ENCODE data around the gene DLL1.

- PRO-cap: no peak
CAGE:
- cytosol, long polyA minus RNA: no peak
- cytosol, long polyA plus RNA: no peak
- long polyA plus RNA: no peak
- nucleus, long polyA minus RNA: no peak
- nucleus, long polyA plus RNA: no peak
These were observed 161.1 kb downstream of the DLL1 start for GRCh38 chr6:170129801-170130247.

DNA sequence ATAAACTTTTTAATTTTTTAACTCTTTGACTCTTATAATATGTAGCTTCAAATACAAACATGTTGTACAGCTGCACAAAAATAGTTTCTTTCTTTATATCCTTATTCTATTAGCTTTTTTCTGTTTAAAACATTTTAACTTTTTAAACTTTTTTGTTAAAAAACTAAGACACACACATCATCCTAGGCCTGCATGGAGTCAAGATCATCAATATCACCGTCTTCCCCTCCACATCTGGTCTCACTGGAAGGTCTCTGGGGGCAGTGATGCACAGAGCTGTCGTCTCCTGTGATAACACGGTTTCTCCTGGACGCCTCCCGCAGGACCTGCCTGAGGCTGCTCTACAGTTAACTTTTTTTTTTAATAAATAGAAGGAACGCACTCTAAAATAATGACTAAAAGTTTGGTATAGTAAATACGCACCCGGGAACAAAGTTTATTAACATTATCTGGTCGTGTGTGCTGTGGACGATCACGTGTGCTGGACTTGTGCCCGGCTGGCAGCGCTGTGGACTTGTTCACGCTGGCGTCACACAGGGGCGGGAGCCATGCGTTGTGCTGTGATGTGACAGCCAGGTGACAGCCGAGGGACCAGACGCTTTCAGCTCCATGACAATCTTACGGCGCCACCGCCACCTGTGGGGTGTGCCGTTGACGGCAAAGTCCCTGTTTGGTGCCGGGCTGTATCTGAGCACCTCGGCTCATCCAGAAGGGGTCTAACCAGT, 25.5 kb downstream of the DLL1 start:
- PRO-cap: no peak
CAGE:
- cytosol, long polyA minus RNA: no peak
- cytosol, long polyA plus RNA: no peak
- long polyA plus RNA: no peak
- nucleus, long polyA minus RNA: no peak
- nucleus, long polyA plus RNA: no peak

DNA sequence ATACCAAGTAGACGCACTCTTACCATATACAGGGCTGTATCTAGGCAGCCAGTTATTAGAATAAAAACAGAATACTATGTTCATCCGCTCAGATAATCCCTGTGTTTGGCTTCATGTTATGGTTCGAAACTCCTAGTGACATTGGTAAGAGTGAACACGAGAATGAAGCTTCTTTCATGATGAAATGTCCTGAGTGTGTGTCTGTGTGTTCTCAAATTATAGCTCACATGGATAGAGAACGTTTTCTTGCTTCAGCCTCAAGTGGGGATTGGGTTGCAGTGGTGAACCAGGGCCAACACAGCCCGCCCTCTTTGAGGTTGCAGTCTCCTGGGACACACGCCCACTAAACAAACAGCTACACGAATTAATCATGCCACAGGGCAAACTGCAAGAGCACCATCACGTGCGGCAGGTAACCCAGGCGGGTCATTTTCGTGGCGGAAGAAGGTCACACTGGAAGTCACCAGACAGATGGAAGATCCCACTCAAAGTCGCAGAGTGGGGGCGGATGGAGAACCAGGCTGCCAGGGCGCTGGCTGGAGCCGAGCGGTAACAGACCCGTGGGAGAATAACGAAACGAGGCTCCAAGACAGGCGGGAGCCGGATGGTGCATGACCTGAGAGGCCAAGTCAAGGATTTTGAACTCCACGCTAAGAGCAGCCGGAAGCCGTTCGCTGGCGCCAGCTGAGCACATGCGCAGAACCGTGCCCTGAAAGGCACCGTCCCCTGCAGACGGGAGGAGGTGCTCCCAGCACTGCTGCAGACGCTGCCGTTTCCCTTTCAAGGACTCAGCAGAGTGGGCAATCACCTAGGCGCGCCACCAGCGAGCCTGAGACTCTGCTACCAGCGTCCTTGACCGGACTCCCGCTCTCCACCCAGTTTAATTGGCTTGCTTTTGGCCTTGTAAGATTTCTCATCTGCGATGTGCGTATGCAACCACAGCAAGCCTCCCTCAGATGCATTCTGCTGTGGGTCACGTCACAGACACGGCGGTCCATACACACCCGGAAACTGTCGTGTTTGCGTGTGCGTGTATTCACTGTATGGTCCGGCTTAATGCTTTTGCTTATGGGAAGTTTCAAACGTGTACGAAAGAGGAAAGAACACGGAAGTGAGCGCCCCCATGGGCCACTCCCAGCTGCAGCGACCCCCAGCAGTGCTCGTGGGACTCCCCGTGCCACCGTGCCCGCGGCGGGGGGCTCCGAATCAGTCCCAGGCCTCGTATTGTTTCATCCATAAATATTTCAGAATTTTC, 10.7 kb downstream of the DLL1 start:
- PRO-cap: no peak
CAGE:
- cytosol, long polyA minus RNA: no peak
- cytosol, long polyA plus RNA: no peak
- long polyA plus RNA: no peak
- nucleus, long polyA minus RNA: no peak
- nucleus, long polyA plus RNA: no peak

GRCh38 chr6:170283072-170283999, 7.5 kb downstream of the DLL1 start:
- PRO-cap: no peak
CAGE:
- cytosol, long polyA minus RNA: no peak
- cytosol, long polyA plus RNA: no peak
- long polyA plus RNA: no peak
- nucleus, long polyA minus RNA: no peak
- nucleus, long polyA plus RNA: no peak

DNA sequence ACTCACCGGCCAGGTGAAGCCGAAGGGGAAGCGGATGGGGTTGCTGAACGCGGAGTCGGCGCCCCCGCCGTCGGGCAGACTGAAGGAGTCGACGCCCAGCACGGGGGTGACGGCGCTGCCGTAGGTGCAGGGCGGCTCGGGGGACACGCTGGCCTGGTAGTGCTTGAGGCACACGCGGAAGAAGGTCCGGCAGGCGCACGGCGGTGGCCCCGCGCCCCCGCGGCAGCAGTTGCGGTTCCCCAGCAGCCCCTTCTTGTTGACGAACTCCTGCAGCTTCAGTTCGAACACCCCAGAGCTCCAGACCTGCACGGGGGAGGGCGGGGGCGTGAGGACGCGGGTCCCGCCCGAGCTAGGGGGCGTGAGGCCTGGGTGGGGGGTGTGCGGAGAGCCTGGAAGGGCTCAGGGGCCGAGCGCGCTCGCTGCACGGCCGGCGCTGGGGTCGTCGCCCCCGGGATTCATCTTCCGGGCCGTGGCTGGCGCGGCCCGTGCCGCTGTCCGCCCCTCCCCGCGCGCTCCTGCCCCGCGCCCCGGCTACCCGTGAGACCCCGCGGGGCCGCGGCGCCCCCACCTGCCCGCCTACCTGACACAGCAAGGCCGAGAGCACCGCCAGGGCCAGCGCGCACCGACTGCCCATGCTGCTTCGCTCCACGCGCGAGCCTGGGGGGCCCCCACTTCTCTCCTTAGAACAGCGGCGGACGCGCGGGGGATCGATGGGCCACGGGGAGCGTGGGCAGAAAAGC, 1.2 kb downstream of the DLL1 start:
- PRO-cap: unidirectional peak, minus-strand start at position 457 of the sequence
CAGE:
- cytosol, long polyA minus RNA: no peak
- cytosol, long polyA plus RNA: no peak
- long polyA plus RNA: no peak
- nucleus, long polyA minus RNA: no peak
- nucleus, long polyA plus RNA: no peak

DNA sequence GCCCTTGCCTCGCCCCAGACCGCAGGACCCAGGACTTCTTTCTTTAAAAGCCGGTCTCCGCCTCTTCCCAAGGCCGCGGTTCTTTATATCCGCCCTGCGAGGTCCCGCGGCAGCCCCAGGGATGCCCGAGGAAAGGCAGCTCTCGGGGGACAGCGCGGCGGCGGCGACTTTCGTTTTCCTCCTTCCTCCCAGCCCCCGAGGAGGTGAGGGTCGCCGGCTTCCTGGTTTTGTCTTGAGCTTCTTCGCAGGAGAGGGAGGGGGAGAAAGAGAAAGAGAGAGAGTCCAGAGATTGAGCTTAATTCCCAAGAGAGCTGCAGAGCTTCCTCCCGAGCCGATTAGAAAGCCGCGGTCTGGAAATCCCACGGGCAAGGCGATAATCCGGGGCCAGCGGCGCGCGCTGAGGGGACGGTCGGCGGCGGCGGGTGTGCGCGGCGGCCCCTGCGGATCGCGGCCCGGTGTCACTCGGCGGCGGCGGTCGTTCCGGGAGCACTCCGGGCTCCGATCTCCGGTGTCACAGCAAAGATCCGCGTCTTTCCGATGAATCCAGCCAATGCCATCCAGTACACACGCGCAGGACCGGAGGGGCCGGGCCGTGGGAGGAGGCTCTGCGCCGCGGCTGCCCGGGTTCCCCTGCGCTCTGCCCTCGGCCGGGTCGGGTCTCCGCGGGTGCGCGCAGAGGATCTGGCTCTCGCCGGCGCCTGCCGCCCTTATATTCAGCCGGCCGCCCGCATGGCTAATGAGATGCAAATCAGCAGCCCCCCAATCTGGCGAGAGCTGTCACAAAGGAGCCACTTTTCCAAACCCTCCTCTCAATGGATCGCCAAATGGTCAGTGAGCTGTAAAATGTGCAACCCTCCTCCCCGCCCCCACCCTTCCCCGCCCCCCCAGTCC, at the start of gene DLL1:
Gene DLL1, minus strand, starts transcription at position 833 of the 891 bp plus-strand sequence.
- PRO-cap: unidirectional peak, minus-strand start at position 683 of the sequence
CAGE:
- cytosol, long polyA minus RNA: no peak
- cytosol, long polyA plus RNA: no peak
- long polyA plus RNA: no peak
- nucleus, long polyA minus RNA: no peak
- nucleus, long polyA plus RNA: no peak

DNA sequence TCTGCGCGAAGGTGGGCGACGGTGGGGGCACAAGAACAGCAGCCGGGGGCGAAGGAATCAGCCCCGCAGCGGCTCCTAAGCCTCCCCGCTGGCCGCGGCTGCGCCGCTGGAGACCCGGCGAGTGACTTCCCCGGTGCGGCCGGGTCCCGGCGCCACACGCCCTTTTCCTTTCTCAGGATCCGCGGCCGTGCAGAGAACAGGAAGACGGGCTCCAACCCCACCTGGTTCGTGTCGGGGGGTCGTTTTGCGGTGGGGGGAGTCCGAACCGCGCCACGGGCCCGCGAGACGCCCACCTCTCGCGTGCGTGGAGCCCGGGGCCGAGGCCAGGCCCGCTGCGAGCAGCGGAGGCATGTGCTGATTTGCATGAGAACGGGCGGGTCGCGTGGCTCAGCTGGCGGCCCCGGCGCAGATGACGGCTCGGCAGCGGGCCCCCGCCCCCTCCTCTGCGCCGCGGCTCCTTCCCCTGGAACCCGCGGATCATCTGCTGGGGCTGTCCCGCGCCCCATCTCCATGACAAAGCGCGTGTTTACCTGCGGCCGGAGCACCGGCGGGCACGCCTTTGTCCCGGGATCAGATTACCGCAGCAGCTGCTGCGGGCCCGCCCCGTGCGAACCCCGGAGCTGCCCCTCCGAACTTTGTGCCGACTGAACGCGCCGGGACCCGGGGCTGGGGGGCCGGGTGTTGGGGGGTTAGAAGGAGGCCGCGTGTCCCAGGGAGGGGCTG, 4.8 kb upstream of the DLL1 start:
- PRO-cap: no peak
CAGE:
- cytosol, long polyA minus RNA: no peak
- cytosol, long polyA plus RNA: no peak
- long polyA plus RNA: no peak
- nucleus, long polyA minus RNA: no peak
- nucleus, long polyA plus RNA: no peak

- PRO-cap: no peak
CAGE:
- cytosol, long polyA minus RNA: no peak
- cytosol, long polyA plus RNA: no peak
- long polyA plus RNA: no peak
- nucleus, long polyA minus RNA: no peak
- nucleus, long polyA plus RNA: no peak
These were observed 11.0 kb downstream of the FAM120B start for GRCh38 chr6:170317388-170318105.

DNA sequence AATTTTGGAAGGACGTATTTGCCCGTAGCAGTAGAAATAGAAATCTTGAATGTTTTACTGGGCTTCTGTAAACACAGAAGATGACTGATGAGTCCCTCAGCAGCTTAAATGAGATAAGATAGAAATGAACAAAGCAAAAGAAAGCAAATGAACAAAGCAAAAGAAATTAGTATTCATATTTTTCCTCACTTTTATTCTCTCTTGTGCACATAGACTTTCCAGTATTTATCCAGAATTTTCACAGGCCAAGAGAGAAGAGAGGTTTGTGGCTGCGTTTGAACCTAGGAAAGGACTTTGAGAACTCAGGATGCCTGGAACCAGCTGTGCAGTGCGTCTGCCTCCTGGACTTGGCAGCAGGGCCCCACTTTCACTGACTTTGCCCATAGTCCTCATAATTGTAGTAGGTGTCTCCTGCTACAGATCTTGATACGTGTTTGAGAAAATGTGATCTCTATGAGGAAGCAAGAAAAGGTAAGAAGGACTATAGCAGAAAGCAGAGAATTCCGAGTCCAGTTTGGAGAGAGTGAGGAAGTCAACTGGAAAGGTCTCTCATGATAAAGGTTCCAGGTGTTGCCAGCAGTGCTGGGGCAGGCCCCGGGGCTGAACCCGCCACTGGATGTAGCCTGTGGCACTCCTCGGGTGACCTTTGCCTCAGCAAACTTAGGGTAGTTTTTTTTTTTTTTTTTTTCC, 62.6 kb downstream of the FAM120B start:
- PRO-cap: no peak
CAGE:
- cytosol, long polyA minus RNA: no peak
- cytosol, long polyA plus RNA: no peak
- long polyA plus RNA: no peak
- nucleus, long polyA minus RNA: no peak
- nucleus, long polyA plus RNA: no peak

- PRO-cap: no peak
CAGE:
- cytosol, long polyA minus RNA: no peak
- cytosol, long polyA plus RNA: no peak
- long polyA plus RNA: no peak
- nucleus, long polyA minus RNA: no peak
- nucleus, long polyA plus RNA: no peak
These were observed 119.0 kb downstream of the PSMB1 start for GRCh38 chr6:170434059-170434530.

DNA sequence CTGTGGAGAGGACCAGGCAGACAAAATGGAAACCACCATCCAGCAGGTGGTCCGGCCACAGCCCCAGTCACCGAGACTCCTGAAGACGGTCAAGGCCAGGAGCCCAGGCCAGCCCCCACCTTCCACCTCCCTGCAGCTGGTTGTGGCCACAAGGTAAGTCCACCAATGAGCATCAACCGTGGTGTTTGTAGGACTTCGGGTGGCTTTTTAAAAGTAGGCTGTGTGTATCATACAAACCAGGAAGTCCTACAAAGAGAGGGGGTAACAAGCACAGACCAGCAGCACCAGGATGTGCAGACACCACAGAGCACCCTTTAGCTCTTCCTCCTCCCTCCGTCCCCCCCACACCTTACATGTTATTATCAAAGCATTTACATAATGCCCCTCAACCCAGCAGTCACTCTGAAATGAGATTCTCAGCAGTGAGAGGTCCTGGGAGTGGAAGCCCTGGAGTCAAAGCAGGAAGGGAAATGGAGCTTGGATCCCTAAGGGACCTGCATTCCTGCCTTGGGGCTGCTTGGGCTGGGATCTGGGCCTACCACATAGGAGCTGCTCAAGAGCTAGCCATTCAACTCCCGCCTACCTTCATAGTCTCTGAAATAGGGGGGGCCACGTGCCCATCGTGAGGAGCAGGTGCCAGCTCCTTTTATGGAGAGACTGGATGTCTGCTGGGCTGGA, 90.7 kb downstream of the PSMB1 start:
- PRO-cap: no peak
CAGE:
- cytosol, long polyA minus RNA: no peak
- cytosol, long polyA plus RNA: no peak
- long polyA plus RNA: no peak
- nucleus, long polyA minus RNA: no peak
- nucleus, long polyA plus RNA: no peak

DNA sequence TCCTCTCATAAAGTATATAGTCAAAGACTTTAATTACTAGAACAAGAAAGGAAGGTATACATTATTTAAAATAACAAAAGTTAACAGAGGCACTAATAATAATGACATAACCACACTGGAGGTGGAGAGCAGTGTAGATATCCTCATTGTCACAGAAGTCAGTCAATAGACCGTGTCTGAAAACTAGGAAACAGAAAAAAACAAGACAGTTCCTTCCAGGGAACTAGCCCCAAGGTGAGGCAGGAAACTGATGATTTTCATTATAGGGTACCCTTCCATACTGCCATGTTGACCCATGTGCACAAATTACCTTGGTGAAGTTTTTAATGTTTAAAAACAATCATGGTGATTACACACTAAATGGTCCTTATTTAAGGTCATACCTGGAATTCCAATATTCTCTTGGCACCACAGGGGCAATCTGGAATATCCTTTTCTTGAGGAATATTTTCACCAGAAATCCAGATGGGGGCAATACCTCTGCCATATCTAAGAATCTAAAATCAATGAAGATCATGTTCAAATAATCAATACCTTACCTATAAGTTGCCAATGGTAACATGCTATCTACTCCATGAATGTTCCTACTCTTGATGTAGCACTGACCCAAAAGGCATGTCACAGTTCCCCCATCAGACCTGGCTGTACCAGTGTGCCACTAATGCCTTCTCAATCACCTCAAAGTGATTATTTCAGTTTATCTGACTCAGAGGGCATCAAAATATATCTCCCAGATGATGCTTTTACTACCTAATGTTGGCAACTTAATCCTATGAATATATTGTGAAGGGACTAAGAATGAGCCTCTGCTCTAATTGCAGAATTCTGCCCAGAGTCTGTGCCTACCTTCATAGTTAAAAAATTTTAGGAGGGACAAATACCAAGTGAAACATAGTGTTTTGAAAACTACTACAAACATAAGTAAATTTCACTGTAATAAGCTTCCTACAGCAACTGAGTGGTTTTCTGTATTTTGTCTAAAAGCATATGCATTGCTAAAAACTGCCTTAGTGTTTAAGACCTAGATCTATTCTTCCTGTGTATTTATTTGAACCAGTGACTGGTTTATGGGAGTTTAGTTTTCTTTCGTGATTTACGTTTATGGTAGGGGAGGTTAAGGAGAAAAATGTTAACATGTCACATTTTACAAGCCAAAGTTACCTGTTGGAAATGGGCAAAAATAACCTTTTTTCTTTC, 5.6 kb downstream of the PDCD2 start:
- PRO-cap: no peak
CAGE:
- cytosol, long polyA minus RNA: no peak
- cytosol, long polyA plus RNA: no peak
- long polyA plus RNA: no peak
- nucleus, long polyA minus RNA: no peak
- nucleus, long polyA plus RNA: no peak